Osteocyte (in vitro differentiated cells): ENCODE results near the genes GALNTL6 and NEIL3.

DNA sequence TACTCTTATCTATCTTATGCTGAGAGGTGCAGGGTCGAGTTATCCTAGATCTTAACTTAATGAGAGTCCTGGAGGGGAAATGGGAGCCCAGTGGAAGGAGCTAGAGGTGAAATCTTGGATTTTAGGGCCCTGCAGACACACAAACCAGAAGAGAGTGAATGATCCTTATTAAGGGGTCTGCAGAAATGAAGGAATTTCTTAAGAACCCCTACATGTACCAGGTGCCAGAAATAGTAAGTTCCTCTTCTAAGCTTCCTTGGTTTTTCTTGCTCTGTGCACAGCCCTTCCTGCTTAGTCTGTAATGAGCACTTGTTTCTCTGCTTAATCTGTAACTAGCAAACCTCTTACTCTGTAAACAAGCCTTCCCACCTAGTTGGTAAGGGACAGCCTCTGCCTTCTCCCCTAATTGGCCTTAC, 136.3 kb upstream of the AADAT start:
- PRO-cap, result no peak

DNA sequence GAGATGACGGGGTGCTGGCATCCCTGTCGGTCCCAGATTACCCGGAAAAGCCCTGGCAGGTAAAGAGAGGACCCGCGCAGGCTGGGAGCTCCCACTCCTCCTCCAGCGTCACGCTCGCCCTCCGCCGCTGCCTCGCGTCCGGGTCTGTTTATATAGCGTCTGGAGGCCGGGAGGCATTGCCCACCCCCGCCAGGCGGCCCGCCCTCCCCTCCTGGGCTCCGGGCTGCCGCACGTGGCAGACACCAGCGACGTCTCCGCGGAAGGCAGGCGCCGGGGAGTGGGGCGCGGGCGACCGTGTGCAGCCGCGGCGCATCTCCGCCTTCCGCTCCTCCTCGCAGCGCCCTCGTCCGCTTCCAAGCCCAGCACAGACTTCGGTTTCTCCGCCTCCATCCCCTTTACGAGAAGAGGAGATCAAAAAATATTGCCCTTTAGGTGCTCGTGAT, at the start of gene GALNTL6:
Gene GALNTL6, plus strand, starts transcription at position 236 of the 443 bp plus-strand sequence.
- PRO-cap, result unidirectional peak, minus-strand start at position 126 of the sequence

DNA sequence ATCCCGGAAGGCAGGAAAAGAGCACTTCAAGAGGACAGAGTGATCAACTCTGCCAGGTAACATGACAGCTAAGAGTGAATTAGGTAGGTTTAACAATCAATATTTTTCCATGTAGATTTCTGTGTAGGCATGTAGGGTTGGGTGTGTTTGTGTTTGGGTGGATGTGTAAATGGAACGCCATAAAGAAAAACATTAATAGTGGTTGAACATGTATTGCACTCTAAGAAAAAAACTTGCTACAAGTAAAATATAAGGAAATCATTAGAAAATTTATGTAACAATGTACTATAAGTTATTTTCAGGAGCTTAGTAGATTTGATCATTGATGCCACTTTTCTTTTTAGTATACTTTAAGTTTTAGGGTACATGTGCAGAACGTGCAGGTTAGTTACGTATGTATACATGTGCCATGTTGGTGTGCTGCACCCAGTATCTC, 456.6 kb upstream of the GALNT7 start:
- PRO-cap, result no peak

GRCh38 chr4:173006305-173006594, 162.4 kb upstream of the GALNT7 start:
- PRO-cap, result no peak

- PRO-cap, result no peak
Measured at GRCh38 chr4:173181766-173182089, 13.1 kb downstream of the GALNT7 start.

DNA sequence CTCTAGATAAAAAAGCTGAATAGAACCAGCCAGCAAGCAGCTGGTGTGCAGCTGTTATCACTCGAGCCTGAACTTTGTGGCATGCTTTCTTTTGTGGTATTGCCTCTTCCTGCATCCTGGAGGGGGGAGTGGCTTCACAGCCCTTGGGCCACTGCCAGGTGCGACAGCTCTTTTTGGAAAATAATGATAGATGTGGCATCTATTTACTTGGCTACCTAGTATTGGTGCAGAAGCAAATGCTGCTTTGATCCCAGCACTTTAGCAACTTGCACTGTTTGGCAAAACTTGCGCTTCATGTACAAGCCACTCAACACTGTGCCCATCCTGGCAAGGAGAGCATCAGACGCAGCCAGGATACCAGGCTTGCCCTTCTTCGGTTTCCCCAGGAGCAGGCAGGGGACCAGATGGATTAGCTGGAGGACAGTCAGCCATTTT, 69.4 kb downstream of the HMGB2 start:
- PRO-cap, result no peak

DNA sequence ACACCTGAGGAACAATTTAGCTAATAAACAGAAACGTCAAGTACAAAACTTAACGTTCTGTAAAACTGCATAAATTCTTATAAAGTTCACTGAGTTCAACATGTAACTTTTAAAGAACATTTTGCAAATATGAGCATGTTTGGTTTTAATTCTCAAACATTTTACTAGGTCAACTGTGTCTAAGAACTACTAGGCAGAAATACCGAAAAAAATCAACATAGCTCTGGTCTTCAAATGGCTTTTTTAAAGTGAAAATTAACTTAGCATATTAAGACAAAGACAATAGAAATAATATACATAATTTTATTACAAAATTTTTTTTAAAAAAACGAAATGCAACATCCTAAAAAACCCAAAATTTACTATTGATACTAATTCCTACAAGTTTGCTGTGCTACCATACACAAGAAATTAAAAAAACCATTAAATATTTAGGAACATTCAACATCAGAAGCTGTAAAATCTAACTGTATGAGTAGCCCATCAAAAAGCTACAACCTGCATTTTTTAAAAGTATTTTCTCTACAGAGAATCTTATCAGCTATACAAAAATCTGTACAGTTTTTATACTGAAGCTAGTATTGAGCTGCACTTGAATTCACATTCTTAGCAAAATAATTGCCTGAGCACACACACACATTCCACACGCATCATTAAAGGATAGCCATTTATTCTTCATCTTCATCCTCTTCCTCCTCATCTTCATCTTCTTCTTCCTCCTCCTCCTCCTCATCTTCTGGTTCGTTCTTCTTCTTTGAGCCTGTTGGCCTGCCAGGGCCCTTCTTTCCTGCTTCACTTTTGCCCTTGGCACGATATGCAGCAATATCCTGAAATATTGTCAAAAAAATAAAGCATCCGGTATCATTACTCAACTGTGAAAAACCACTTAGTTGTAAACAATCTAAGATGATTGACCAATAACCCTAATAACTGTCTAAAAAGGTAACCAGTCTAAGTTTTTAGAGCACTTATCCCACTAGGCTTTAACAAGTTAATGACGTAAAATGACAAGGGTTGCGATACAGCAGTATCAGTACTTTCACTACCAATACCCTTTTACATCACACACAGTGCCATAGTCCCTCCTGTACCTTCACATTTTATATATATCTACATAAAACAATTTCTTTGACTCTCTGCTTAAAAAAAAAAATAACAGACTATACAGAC, 2.4 kb downstream of the HMGB2 start:
- PRO-cap, result no peak

DNA sequence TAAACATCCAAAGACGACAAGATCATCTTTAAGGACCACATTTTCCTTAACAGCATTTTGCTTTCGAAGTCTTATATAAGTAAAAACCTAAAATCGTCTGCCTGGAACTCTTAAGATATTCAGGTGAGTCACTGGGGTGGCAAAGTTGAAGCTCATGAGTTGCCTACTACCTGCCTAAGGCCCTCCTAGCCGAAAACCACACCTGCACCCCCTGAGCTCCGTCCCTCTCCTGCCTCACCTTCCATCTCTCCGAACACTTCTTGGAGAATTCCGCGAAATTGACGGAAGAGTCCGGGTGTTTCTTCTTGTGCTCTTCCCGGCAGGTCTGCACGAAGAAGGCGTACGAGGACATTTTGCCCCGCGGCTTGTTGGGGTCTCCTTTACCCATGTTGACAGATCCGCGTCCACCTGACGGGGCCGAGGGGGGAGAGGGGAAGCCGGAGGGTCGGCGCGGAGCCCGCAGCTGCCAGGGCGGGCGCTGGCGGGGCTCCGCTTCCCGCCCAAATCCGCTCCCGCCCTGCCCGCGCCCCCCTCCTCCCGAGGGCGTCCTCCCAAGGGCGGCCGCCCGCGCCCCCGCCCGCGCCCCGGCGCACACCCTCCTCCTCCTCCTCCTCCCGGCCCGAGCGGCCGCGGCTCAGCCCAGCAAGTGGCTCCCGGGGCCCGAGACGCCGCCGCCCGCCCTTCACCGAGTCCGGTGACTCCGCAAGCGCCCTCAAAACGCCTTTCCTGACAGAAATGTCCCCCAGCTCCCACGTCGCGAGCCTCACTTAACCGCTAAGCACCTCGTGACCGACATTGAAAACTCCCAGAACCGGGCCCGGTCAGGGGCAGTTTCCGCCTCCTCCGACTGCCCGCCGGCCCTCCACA, 663 bp downstream of the HMGB2 start:
- PRO-cap, result bidirectional peak, plus-strand start at position 830 of the sequence, minus-strand start at position 234 of the sequence

- PRO-cap, result no peak
Measured at GRCh38 chr4:173368004-173368491, 2.7 kb upstream of the SAP30 start.

DNA sequence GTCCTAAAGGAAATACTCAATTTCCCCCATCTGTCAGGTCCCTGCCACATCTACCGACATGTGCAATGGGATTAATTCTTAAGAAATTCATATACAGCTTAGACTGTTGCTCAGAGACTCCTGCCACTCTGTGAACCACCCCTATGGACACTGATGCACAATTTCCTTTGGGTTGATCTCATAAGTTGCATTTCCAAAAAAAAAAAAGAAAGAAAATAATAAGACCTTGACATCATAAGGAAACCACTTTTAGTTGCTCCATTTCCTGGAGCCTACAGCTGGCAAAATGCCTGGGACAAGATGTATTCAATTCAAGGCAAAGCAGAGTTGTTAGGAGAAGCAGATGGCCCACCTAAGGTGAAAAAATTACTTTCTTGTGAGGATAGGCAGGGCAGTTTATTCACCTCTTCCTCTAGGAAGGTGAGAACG, 14.0 kb upstream of the SCRG1 start:
- PRO-cap, result no peak

DNA sequence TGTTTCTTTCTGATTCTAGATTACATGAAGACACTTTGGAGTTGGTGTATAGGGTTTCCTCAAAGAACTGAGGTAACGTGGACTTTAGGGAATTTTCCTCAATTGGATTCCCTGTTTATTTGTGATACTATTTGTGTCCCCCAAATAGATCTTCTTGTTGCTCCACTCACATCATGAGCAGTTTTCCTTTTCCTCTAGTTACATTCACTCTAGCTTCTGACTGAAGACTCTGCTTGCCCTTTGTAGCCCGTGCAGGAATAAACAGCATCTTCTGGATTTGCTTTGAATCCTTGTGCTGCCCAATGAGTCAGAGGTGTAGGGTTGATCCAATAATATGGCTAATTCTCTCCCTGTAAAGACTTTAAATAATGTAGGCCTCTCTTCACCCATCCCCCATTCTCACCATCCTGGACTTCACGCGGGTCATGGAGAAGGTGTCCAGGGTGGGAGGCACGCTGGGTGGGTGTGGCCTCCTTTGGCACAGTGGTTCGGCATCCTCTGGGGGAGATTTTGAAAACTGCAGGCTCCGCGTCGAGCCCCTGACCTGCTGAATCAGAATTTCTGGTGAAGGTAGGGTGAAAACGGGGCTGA, 9.1 kb downstream of the HAND2 start:
- PRO-cap, result no peak

DNA sequence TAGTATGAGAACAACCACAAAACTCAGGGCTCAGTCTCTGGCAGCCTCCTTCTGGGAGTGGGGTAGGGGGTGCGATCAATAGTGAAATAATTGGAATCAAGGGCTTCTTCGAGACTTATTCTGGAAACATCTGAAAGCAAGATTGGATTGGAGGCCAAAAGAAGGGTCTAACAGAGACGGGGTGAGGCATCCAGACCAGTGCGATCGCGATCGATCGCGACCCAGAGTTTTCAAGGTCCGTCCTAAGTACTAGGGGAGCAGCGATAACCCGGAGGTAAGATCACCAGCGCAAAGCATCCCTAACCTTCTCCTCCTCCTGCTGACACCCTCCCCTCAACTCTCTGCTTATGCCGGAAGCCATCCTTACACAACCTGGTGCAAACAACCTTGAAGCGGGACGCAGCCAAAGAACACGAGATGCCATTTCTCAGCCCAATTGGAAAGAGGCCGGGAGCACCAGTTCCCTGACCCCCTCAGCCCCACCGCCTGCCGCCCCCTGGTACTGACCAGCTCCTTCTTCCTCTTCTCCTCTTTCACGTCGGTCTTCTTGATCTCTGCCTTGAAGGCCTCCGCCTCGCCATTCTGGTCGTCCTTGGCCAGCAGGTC, 1.7 kb downstream of the HAND2 start:
- PRO-cap, result no peak

DNA sequence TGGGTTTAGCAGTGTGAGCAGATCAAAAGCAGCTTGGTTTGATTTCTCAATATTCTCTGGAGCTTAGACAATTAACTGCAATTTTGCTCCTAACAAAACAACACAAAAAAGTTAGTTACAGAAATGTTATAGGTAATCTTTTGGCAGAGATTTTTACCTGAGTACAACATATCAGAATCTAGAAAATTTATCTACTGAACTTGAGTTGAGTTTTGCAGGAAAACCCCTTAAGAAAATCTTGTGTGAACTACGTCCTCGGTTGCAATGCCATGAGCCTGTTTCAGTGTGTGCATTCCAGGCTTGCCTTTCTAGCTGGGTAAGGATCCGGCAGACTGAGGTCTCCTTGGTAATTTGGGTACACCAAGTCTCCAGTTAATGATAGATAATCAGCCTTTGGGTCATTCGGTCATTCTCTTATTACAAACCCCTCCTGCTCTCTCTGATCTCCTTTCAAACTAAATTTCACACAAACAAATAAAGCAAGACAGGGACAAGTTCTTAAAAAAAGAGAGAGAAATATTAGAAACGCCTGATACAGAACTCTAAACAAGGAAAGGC, 5.9 kb upstream of the HAND2 start:
- PRO-cap, result no peak

DNA sequence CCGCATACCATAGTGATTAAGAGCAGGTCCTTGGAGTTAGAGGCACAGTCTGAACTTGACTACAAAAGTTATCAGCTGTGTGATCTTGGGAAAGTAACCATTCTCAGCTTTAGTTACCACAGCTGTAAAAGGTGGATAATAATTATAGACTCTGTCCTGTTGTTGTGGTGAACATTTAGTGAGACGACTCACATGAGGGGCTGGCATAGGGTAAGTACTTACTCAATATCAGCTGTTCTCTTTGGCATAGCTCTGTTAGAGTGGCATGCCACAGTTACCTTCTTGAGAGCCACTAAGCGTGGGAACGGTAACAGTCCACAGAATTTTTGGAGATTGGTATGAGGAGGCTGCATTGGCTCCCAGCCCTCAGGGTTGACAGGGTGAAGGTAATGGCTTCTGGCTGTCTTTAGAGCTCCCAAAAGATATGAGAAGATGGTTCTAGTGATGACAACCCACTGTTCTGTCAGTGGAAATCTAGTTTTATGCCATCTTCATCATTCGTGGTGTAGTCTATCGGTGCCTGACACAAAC, 13.3 kb upstream of the HAND2 start:
- PRO-cap, result no peak

GRCh38 chr4:173878609-173879291, 348.7 kb upstream of the HAND2 start:
- PRO-cap, result no peak

GRCh38 chr4:174521885-174522216, 437 bp downstream of the HPGD start:
- PRO-cap, result no peak

DNA sequence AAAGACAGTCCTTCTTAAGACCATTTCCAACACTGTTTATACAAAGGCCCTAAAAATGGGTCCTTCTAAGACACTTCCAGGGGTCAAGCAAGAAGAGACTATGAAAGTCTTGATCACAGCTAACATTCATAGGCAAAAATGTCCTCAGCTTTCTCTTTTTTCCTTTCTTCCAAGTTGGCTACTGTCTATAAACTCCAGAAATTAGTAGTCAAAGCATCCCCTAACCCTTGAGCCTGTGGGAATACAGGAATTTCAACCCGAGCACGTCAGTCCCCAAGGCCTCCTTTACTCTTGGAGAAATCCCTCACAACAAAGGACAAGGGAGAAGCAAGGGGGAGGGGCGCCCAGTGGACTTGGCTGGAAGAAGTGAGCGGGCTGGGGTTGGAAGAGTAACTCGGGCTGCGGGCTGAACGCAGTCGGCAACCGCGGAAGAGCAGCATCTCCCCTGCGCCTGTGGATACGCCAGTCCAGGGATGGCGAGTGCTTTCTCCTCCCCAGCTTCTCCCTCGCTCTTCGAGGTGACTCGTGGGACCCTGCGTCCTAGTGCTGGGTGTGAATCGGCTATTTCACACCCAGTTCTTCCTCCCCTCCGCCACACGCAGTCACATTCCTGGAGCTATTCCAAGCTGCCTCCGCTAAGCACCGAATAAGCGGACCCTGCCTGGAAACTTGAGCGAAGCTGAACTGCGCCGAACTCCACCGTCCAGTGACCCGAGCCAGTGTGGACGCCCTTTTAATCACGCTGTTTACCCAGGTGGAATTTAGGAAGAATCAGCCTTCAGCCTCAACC, 64.5 kb upstream of the WDR17 start:
- PRO-cap, result no peak

GRCh38 chr4:177309588-177310507, at the start of gene NEIL3:
TSS of gene NEIL3 (plus strand) at chr4:177309874.
- PRO-cap, result bidirectional peak, plus-strand start at chr4:177309891, minus-strand start at chr4:177309719

DNA sequence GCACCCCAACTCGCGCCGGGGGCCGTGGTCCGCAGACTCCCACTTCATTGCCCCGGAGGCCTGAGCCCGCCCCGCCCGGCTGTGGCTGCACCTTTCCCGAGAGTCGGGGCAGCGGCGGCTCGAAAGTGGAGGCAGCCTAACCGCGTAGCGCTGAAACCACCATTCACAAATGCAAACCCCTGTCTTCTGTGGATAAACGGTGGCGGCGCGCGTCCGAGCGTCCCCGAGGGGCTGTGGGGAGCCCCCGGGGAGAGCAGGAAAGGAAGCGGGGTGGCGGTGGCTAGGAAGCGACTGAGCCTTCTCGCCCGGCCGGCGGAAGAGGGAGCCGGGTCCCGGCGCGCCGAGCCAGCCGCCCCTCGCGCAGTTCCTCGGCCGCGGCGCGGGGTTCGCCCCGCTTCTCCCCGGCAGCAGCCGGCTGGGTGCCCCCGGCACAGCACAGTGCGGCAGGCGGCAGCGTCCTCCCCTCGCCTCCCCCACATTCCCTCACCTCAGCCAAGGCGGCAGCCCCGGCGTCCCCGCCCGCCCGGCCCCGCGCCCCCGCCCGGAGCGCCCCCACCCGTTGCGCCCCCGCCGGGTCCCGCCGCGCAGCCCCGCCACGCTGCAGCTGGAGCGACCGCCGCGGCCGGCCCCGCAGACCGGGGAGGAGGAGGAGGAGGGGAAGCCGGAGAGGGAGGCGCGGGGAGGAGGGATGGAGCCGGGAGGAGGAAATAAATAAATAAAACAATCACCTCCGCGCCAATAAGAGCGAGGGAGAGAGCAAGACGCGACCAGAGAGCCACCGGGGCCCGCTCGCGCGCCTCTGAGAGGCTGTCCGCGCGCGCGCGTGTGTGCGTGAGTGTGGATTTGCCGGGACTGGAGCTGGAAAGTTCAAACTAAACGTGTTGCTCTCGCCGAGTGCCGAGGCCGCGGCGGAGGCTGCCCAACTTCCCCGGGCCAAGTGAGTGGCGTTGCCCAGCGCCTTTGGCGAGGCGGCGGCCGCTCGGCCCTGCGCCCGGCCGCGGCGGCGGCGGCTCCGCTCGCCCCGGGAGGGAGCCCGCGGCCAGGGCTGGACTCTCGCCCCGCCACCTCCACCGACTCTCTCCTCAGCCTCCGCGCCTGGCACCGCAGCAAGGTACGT, 2184.7 kb upstream of the TENM3 start:
- PRO-cap, result no peak

DNA sequence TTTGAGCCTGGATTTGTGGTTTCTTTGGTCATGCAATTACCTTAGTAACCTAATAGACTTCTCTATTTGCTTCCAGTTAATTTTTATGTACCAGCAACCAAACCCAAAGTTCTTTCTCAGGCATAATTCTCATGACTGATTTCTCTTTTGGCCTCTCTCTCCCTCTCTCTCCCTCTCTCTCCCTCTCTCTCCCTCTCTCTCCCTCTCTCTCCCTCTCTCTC, 1420.0 kb upstream of the TENM3 start:
- PRO-cap, result no peak